Epithelial cell of prostate (primary cell): ENCODE measurements around a stretch of chr14.

GRCh38 chr14:95547437-95548313, 12.8 kb downstream of the GLRX5 start:
- RRBS: no CpG with 5 or more reads among the region's 17 CpGs

DNA sequence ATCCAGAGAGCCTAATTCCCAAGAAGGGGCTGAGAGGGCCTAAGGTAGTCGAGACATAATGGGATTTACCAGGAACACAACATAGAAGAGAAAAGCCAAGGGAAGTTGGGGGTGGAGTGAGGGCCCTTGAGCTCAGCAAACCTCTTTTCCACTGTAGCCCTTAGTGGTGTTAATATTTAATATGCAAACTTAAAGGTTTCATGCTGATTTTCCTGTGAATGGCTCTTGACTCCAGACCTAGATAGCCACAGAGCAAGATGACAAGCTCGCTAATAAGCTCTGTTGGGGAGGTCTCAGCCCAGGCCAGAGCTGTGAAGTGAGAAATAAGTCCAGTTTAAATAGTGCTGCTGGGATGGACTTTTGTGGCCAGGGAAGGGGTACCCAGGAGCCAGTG, 1.3 kb upstream of the TCL1A start:
- RRBS: no CpG with 5 or more reads among the region's 2 CpGs

GRCh38 chr14:96032096-96032380, 7.1 kb upstream of the C14orf132 start:
- RRBS: no CpG with 5 or more reads among the region's 1 CpG

GRCh38 chr14:96097173-96097595, 58.0 kb downstream of the C14orf132 start:
- RRBS: no CpG with 5 or more reads among the region's 6 CpGs

GRCh38 chr14:96105962-96106769, 67.0 kb downstream of the C14orf132 start:
- RRBS: no CpG with 5 or more reads among the region's 17 CpGs

GRCh38 chr14:96167395-96167765, 37.3 kb upstream of the BDKRB2 start:
- RRBS: no CpG with 5 or more reads among the region's 2 CpGs

- RRBS: no CpG with 5 or more reads among the region's 10 CpGs
These were observed 26.3 kb downstream of the BDKRB1 start for GRCh38 chr14:96282189-96282814.

DNA sequence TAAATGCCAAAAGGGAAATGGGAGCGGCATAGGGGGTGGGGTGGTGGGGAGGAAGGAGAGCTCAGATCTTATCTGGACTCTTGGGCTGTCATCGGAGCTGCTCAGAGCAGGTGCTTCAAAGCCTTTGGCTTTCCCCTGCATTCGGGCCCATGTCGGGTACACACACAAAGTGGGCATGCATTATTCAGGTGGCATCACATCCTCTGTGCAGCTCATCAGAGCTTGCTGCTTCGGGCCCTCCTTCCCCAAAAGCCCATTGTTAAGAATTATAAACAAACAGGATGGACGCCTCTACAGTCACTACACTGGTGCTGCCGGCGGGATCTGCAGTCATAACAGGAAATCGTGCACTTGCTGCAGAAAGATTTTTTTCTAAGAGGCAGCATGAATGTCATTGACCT, 805.5 kb downstream of the VRK1 start:
- RRBS: no CpG with 5 or more reads among the region's 9 CpGs

DNA sequence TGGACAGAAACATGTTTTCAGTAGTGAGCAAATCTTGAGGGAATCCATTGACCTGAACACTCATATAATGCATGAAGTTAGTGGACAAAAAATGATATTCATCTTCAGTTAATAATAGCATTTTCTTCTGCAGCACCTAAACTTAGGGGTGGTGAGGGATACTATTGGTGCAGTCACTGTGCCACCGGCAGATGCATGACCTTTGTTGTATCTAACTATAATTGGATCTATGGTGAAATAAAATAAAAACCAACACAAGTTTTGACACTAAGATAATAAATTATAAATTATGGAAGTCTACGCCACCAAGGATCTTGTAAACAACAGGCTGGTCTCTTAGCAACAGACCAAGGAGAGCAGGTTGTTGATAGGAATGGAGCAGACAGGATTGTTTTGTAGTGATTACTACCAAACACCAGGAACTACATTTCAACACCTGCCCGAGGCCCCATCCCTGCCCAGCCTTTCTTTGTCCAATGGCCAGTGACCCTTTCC, 1177.9 kb downstream of the VRK1 start:
- RRBS: no CpG with 5 or more reads among the region's 3 CpGs

GRCh38 chr14:98187361-98187560, 1084.7 kb downstream of the BCL11B start:
- RRBS: no CpG with 5 or more reads among the region's 1 CpG

- RRBS: no CpG with 5 or more reads among the region's 16 CpGs
These were observed 1061.8 kb downstream of the BCL11B start for GRCh38 chr14:98209949-98210891.

DNA sequence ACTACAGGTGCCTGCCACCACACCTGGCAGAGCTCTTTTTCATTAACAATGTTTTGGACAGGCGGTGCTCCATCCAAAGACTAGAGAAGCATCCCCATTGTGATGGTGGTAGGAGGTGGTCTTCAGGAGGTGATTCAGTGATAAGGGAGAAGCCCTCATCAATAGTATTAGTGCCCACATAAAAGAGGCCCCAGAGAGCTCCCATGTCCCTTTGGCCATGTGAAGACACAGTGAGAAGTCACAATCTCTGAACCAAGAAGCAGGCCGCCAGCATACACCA, 920.4 kb downstream of the BCL11B start:
- RRBS: no CpG with 5 or more reads among the region's 2 CpGs

DNA sequence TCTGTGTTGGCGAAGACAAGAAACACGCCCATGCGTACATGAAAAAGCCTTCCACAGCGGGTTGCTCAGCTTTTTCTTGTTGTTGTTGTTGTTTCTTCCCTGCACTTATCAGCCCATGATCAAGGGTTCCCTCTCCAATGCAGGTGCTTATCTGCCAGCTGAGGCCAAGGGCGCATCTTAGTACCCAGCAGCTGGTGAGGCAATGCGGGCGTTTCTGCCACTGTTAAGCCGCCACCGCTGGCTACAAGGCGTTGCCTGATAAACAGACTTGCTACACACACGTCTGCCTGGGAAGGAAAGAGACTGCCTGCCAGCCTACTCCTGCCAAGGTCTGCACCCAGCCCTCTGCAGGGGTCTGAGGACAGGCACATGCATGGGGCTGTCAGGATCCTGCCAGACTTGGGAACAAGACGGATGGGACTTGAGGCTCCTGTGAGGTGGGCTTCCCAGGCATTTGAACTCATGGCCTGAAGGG, 345.8 kb downstream of the BCL11B start:
- RRBS: no CpG with 5 or more reads among the region's 12 CpGs

- RRBS: 99% methylated on average over 5 of the region's 28 CpGs
These were observed 82.7 kb downstream of the BCL11B start for GRCh38 chr14:99189144-99189916.

- RRBS: no CpG with 5 or more reads among the region's 5 CpGs
These were observed 47.6 kb downstream of the BCL11B start for GRCh38 chr14:99224505-99224774.

- RRBS: no CpG with 5 or more reads among the region's 17 CpGs
These were observed 27.9 kb downstream of the BCL11B start for GRCh38 chr14:99243940-99244729.

GRCh38 chr14:99255423-99255846, 16.6 kb downstream of the BCL11B start:
- RRBS: no CpG with 5 or more reads among the region's 9 CpGs

- RRBS: no CpG with 5 or more reads among the region's 23 CpGs
These were observed 9.7 kb downstream of the BCL11B start for GRCh38 chr14:99262096-99262836.

GRCh38 chr14:99320634-99321287, 48.8 kb upstream of the BCL11B start:
- RRBS: no CpG with 5 or more reads among the region's 31 CpGs

DNA sequence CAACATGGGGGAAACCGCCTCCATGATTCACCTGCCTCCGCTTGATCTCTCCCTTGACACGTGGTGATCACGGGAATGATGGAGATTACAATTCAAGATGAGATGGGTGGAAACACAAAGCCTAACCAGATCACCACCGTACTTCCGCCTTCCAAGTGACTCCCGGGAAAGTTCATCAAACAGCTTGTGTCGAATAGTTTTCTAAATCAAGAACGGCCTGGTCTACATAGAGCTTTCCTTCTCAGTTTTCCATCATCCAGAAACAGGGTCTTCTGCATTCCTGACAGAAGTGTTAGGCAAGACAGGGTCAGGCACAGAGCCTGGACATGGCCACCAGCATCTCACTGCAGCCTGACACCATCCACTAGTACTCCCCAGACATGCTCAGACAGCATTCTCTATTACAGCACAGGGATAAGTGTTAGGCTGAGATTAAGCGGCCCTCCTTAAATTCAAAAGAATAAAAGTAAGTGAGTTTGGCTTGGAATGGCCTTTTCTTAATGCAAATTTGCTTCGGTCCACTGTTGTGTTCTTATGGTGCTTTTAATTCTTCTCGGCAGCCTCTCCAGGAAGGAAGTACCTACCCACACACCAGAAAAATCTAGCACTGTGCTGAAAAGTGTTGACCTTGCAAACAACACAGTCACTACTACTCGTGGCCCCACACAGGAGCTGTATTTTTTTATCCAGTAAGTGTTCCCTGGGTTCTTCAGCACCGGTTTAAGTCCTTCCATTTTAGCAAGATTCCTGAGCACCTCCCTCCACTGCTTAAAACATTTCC, 44.3 kb downstream of the SETD3 start:
- RRBS: no CpG with 5 or more reads among the region's 14 CpGs